PC-3 (cell line): ENCODE results near the gene ABCA13.

DNA sequence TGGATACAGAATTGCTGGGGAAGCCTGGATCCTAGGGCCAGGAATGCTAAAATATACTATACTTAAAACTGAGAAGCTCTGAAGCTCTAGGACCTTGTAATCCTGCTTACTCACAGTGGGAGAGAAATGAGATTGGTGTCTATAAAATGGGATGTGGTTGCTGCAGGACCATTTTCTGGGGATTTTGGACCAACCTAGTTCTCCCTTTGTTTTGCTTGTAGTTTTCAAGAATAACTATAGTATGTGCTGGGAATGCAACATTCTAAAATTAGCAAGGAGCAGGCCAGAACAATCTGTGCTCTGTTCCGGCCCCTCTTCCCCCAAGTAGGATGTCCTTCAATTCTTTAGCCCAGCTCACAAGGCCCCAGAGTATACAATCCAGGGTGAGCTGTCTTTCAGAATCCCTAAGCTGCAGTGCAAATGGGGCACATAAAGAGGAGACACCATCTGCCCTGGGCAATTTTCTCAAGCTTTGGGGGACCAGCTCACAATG is 809.2 kb downstream of the TNS3 start:
- RAMPAGE, long total RNA = no peak

DNA sequence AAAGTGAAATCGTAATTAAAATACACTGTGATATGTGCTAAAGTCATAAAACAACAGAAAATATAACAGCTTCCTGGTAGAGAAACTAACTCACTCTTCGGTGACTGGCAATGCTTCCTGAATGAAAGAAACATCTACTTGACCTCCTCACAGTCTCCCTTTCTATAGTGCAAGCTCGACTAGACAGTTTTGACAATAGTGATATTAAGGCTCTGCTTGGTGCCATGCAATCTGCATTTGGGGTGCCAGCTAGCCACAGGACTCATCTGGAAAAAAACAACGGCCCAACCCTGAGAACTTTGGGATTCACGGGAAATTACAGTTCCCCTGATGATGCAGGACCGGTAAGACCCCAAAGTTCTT is 612.4 kb downstream of the TNS3 start:
- RAMPAGE, long total RNA = no peak

DNA sequence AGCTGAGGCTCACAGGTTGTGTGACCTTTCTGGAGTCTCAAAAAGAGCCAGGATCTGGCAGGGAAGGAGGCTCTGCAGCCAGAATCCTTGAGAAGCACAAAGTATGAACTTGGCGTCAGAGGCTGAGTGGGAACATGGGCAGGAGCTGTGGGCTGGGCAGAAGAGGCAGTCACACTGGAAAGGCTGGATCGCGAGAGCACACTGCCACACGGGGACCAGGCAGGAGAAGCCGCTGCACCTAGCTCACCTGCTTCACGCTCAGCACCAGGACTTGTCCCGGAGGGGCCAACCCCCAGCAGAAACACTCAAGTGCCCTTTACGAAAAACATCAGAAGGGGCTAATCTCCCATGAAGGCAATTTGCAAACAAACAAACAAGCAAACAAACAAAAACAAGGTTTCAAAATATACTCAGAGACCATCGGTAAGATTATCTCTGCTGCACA is 534.9 kb downstream of the TNS3 start:
- RAMPAGE, long total RNA = no peak

GRCh38 chr7:47052304-47052890 is 529.5 kb downstream of the TNS3 start:
- RAMPAGE, long total RNA = no peak

DNA sequence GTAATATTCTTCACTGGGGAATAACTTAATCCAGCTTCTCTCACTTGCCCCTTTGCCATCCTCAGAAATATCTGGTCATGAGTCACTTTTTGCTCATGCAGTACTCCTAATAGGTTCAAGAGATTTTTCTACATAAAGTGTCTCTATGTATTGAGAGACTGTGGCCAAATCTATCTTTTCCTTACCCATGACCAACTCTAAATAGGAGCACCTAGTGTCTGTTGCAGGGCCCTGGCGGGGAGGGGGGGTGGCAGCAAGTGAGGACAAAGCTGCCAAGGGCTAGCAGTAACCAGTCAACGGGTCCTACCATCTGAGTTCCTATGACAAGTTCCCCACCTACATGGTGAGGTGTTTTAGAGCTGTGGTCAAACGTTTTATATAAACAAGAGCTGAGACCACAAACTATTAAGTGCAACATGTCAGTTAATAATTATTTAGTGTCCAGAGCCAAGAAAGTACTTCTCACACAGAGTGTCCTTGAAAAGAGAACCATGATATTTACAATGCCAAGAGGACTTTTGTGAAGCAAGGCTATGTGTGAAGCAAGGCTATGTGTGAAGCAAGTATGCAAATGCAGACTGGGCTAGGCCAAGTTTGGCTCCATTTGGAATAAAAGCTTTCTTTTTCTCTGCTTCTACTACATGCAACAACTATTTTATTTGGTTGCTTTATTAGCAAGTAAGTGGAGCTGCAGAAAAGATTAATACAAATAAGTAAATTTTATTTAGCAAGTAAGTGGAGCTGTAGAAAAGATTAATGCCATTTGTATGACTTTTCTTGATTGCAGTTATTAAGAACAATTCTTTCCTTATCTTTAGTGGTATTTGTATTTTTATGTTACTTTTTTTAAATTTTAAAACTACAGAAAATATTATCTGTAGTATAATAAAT is 434.6 kb downstream of the TNS3 start:
- RAMPAGE, long total RNA = no peak

DNA sequence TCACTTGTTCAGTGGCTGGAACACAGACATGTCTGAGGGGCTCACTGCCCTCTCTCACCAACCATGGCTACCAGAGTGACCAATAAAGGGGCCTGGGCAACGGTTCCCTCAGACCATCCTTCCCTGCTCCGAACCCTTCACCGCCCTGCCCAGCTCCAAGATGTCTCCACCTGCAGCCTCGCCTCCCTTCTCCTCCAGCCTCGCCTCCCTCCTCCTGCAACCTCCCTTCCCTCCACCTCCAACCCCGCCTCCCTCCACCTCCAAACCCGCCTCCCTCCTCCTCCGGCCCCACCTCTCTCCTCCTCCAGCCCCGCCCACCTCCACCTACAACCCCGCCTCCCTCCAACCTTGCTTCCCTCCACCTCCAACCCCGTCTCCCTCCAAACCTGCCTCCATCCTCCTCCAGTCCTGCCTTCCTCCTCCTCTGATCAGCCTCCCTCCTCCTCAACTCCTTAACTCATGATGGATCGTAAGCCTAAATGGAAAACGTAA is 353.3 kb downstream of the TNS3 start:
- RAMPAGE, long total RNA = no peak

DNA sequence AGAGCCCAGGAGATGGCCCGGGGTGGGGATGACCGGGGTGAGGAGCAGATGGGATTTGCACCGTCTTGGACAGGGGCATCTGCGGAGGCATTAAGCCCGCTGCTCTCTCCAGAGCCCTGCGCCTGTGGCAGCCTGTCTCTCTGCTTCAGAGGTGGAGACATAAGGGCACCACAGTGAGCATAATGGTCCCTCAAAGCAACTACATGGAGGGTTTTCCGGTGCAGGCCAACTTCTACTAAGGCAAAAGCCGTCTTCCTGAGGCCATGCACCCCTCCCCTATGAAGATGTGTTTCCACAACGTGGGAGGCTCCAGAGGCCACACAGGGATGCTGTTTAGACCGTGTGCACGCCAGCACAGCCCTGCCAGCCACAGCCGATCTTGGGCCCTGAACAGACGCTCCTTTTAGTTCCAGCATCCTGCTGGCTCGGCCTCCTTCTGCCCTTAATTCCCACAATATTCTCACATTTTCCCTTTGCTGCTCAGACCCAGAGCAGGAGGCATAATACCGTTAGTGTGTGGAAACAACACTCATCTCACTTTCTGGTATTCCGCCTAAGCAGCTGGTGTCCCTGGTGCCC is 267.1 kb downstream of the TNS3 start:
- RAMPAGE, long total RNA = no peak

DNA sequence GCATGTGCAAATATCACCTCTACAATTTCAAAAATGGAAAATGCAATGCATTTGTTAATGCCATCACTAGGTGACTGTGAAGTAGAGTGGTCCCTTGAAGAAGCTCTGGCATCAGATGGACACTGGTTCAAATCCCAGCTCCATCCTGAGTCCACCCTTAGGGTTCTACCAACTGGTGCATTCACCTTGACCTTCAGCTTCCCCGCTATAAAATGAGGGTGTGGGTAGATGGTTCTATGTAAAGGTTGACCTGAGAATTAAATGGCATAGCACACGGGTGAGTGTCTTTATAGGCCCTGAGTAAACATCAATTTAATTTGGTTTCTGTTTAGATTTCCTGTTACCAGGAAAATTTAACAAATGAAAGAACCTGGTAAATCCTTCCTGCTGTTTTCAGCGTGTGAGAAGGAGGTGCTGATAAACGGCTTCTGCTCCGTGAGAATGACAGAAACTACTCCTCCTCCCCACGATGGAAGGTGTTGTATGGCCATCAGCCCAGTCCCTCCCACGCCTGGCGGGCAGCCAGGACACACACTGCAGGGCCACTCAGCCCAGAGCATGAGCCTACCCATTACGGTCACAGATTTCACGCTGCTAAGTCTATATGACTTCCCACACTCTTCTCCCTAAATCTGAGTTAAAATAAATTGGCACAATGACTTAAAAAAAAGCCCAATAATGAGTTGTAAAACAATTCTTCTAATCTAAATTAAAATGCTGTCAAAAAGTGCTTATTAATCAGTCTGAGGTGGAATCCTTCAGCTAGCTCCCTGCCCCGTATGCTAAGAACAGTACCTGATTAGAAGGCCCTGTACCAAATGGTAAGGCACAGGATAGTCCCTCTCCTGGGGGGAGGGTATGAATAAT is 210.0 kb downstream of the TNS3 start:
- RAMPAGE, long total RNA = no peak

DNA sequence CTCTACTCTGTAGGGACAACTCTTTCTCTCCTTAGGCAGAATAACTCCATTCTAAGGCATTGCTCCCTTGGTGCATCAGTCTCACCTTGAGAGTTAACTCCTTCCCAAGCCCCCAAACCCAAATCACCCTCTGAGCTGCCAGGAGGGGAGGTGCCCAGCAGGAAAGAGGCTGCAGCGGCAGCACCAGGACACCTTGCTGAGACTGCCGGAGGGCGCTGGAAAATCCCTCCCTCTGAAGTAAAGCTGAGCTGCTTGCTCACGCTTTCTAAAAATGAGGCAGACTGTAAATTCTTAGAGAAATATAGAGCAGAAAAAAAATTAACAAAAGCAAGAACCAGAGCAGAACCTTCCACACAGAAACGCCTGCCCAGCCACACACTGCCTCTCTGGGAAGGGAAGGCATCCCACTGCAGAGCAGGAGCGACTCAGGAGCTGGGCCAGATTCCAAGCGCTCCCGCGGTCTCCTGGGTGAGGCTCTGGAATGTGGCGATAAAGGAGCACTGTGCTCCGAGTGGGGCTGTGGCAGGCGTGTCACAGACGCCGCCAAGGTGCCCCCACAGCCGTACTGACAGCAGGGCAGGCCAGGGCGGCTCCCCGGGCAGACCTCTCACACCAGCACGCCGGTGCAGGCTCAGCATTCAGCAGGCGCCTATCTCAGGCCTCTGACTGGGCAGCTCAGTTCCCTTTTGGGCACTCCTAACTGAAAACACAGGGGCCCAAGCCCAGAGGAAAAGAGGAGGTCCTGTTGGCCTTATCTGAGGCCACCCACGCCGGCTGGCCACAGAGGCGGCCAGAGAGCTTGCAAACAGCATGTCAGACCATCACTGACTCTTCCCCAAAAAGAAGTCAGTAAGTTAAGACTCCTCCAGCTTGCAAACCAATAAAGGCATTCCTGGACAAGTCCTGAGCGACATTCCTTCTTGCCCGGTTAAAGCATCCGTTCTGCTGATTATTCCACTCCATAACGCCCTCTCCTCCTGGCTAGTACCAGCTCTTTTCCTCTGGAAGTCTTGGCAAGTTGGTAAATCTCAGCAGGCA is 202.0 kb downstream of the TNS3 start:
- RAMPAGE, long total RNA = no peak

DNA sequence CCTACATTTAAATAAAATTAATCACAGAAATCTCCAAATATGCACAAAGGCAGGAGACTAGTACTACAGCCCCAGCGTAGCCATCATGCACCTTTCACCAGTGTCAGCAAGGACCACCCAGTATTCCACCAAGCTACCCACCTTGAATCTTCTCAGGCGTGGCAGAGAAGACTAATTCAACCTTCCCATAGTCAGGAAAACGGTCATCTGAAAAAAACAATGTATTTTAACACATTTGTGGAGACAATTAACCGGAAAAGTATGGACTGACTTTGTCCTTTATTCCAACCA is 181.7 kb downstream of the TNS3 start:
- RAMPAGE, long total RNA = no peak

- RAMPAGE, long total RNA = no peak
These were observed 127.7 kb downstream of the TNS3 start for GRCh38 chr7:47454116-47454759.

DNA sequence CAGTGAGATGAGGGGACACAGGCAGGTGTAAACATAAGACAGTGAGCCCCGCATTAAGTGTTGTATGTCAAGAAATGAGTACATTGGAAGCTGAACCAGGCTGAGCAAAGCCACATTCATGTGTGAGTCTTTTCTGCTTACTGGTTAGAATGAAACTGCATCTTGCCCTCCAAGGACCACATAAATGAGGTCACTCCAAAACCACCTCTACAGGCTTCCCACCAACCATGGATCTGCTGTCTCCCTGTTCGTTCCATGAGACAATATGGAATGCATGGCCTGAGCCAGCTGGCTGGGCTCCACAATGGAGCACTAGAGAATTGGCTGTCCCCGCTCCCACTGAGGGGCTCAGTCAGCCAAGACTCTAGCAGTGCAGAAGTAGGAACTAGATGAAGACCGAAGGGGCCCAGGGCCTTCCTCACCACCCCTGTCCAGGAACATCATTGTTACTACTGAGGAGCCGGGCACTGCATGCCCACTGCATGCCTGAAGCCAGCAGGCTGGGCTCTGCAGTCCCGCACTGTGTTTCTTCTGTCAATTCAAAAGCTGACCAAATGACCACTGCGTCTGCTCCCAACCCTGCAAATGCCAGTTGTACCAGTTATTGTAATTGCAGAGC is 120.7 kb downstream of the TNS3 start:
- RAMPAGE, long total RNA = no peak

GRCh38 chr7:47477308-47477888 is 104.5 kb downstream of the TNS3 start:
- RAMPAGE, long total RNA = no peak

DNA sequence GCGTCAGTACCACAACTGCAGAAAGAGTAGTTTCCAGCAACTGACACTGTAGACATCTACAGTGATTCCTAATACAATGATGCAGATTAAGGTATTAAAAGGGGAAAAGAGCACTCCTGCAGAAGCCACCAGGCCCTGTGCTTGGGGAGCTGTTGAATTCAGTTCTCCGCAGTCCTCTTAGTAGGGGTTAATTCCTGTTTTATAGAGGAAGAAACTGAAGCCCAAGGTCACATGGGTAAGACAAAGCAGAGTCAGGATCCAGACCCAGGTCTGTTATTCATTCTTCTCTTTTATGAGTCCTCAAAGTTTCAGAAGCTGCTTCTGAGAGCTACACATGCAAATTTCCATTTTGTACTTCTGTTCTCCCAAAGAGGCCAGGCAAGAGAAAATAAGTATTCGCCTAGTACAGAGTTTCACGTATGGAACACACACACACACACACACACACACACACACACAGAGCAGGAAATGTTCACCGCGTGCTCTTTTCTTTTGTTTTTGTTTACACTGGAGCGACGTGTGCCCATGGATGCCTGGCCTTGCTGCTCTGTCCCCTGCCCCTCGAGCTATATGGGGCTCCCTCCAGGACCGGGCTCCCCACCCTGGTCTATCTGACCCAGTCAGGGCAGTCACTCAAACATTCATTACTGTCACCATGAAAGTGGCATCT is 84.5 kb downstream of the TNS3 start:
- RAMPAGE, long total RNA = no peak

- RAMPAGE, long total RNA = no peak
These were observed 46.6 kb downstream of the TNS3 start for GRCh38 chr7:47535326-47535624.

- RAMPAGE, long total RNA = no peak
These were observed 4.9 kb downstream of the TNS3 start for GRCh38 chr7:47576543-47577875.

GRCh38 chr7:48104899-48106004 is 16.2 kb downstream of the UPP1 start:
- RAMPAGE, long total RNA = no peak

DNA sequence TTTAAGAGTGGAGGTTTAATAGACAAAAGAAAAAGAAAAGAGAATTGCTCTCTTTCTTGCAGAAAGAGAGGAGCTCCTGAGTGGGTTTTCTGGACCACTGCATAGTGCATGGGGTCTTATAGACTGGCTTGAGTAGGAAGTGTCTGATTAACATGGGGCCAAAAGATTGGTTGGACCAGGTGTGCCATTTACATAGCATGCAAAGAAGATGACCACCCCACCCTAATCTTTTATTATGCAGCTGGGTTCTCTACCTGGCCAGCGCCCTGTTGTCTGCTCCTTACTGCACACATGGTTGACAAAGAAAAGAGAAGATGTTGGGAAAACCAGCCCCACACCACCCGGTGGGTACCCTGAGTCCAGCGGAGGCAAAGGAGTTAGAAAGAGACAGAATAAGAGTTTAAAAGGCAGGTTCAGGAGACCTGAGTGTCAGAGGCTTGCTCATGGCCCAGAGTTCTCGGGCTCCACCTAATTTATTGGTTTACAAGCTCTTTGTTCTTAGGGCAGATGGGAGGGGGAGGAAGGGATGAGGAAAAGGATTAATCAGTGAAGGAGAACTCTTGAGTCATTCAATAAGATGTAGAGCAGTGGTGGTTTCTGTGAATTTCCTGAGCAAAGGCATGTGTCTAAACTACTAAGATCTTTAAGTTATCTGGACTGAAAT is 24.2 kb upstream of the ABCA13 start:
- RAMPAGE, long total RNA = no peak

DNA sequence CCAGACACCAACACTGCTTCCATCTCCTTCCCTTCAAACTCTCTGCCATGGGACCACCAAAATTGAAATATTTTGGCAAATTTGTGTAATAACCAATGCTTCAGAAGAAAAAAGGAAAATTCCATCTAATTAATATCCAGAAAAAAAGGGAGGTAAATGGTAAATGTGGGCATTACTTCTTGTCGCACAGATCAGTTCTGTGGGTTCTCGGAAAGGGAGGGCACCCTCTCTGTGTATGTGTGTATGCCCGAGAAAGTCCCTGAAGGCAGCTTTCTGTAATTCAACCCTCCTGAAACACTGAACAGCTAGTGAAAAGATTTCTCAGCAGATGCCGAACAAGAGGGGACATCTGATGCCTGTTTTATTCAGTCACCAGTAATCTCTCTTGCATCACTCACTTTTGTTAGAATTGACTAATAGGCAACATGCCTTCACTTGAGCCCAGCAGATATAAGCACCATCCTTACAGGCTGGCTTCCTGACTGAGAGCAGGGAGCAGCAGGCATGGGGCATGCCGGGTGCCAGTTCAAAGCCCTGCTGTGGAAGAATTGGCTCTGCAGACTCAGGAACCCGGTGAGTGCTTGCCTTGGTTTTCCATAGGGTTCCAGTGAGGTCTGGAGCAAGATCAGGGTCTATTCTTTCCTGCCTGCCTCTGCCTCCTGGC is at the start of gene ABCA13:
Gene ABCA13, plus strand, starts transcription at position 479 of the 664 bp plus-strand sequence.
- RAMPAGE, long total RNA = no peak

DNA sequence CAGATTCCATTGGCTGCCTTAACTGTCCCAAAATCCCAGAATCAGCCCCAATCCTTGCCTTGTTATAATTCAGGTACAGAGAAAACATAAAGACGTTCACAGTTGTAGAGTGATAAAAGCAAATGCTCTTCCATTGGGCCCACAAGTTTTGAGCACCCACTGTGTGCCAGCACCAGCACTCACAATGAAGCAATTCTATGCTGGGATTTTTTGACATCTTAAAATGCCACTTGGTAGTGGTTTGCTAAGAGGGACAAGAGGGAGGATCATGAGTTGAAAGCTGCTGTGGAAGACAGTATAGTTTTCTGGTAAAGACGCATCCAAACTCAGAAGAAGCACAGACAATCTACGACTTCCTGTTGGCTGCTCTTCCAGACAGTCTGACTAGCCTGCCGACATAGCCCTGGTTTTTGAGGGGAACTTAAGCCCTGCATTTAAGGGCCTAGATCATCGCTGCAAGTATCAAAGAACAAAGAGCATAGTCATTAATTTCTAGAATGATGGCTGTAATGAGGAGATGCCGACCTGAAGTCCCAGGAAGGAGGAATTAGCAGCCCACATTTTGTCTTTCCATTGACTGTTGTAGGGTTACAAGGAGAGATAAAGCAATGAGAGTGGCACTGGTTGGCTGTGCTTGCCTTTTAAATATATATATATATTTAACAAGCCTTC is 100.0 kb upstream of the IKZF1 start:
- RAMPAGE, long total RNA = no peak